Pericardium (tissue), 1 donor: ENCODE results near the gene KLF2.

GRCh38 chr19:15400861-15401613 is 17.8 kb downstream of the AKAP8L start:
- RRBS, result 81% methylated on average over 6 of the region's 41 CpGs

DNA sequence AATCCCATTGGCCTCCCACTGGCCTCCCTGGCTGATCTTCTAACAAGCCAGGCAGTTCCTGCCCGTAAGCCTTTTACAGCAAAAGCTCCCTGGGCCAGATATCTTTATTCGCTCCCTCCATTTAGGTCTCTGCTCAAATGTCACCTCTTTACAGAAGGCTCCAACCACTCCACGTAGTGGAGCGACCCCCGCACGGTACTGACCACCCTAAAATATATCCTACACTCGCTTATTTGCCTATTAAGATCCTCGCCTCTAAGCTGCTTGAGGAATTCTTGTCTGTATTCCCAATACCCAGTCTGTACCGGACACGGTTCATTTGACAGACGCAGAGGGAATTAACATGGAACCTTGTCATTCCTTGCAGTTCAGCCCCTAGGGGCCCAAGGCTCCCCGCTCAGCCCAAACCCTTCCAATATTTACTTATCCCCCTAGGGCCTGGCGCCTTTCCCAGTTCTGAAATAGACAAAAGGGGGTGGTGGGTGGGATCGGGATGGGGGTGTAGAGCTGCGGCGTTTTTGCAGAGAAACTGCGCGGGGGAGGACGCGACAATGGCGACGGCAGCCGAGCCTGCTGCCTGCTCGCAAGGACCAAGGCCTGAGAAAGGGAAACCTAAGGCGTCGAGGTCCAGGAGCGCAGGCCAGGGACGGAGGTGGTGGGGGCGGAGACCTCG is 682 bp downstream of the AKAP8L start:
- RRBS, result no CpG with 5 or more reads among the region's 30 CpGs

GRCh38 chr19:15643268-15643736 is 2.6 kb downstream of the CYP4F3 start:
- RRBS, result no CpG with 5 or more reads among the region's 3 CpGs

- RRBS, result no CpG with 5 or more reads among the region's 4 CpGs
Observed at GRCh38 chr19:15956057-15956572, 7.3 kb downstream of the OR10H4 start.

- RRBS, result 83% methylated on average over 1 of the region's 7 CpGs
Observed at GRCh38 chr19:16073113-16073697, 3.1 kb upstream of the TPM4 start.

- RRBS, result no CpG with 5 or more reads among the region's 7 CpGs
Observed at GRCh38 chr19:16075391-16075743, 928 bp upstream of the TPM4 start.

- RRBS, result no CpG with 5 or more reads among the region's 13 CpGs
Observed at GRCh38 chr19:16083433-16083877, 7.2 kb downstream of the TPM4 start.

- RRBS, result no CpG with 5 or more reads among the region's 14 CpGs
Observed at GRCh38 chr19:16126205-16126769, 14.6 kb downstream of the RAB8A start.

- RRBS, result no CpG with 5 or more reads among the region's 18 CpGs
Observed at GRCh38 chr19:16203175-16203812, 5.6 kb downstream of the AP1M1 start.

DNA sequence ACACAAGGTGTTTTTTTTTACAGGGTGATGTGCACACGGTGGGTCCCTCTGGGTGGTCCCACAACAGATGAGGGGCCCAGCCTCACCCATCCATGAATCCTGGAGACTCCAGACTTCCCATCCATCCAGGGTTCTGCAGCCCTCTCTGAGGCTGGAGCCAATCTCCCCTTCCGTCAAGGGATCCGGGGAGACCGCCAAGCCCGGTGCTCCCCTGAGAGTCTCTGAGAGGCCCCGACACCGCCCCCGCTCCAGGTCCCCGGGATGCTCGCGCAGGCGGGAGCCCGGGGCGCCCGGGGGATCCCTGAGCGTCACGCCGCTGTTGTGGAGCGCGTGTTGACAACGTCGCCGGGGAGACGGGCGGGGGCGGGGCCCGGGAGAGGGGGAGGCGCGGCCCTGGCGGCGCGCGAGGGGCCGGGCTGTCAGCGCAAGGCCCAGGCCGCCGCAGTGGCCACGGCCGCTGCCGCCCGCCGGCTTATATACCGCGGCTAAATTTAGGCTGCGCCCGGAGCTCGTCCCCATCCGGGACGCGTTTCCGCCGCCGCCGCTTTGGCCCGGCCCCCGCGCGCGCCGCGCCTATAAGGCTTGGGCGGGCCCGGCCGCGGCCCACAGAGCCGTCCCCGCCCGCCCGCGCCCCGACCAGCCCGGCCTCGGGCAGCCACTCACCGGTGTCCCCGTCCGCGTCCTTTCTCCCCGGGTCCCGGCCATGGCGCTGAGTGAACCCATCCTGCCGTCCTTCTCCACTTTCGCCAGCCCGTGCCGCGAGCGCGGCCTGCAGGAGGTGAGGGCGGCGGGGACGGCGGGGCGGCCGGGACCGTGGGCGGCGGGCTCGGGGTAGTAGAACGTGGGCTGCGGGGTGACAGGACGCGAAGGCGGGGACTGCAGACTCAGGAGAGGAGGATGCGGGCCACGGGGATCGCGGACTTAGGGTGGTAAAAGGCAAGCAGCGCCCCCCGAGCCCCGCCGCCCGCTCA is at the start of gene KLF2:
Gene KLF2, plus strand, starts transcription at position 606 of the 971 bp plus-strand sequence.
- RRBS, result 2% methylated on average over 48 of the region's 111 CpGs

GRCh38 chr19:16331140-16331566 is 6.5 kb downstream of the KLF2 start:
- RRBS, result no CpG with 5 or more reads among the region's 6 CpGs

- RRBS, result 67% methylated on average over 1 of the region's 30 CpGs
Observed at GRCh38 chr19:16400915-16401685, 70.7 kb downstream of the EPS15L1 start.

DNA sequence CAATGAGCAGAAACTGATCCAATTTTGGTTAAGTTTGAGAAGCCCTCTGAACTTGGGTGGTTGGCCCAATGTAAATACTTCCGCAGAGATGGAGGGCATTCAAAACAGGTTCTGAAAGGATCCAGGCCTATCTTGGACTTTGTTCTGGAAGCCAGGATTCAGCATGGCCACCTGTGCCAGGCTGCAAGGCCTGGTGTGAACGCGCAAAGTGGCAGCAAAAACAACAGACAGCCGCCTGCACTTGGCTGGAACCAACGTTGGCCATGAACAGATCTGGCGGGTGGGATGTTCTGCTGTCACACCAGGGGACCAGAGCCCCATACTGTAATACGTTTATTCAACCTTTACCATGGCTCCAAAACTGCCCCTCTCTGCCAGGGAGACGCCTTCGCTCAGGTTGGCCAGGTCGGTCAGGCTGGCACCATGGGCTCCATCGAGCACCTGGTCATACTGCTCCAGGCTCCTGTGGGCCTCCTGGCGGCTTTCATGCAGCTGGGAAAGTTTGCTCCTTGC is 69.7 kb downstream of the EPS15L1 start:
- RRBS, result no CpG with 5 or more reads among the region's 12 CpGs

GRCh38 chr19:16404333-16405041 is 67.3 kb downstream of the EPS15L1 start:
- RRBS, result 93% methylated on average over 6 of the region's 23 CpGs

DNA sequence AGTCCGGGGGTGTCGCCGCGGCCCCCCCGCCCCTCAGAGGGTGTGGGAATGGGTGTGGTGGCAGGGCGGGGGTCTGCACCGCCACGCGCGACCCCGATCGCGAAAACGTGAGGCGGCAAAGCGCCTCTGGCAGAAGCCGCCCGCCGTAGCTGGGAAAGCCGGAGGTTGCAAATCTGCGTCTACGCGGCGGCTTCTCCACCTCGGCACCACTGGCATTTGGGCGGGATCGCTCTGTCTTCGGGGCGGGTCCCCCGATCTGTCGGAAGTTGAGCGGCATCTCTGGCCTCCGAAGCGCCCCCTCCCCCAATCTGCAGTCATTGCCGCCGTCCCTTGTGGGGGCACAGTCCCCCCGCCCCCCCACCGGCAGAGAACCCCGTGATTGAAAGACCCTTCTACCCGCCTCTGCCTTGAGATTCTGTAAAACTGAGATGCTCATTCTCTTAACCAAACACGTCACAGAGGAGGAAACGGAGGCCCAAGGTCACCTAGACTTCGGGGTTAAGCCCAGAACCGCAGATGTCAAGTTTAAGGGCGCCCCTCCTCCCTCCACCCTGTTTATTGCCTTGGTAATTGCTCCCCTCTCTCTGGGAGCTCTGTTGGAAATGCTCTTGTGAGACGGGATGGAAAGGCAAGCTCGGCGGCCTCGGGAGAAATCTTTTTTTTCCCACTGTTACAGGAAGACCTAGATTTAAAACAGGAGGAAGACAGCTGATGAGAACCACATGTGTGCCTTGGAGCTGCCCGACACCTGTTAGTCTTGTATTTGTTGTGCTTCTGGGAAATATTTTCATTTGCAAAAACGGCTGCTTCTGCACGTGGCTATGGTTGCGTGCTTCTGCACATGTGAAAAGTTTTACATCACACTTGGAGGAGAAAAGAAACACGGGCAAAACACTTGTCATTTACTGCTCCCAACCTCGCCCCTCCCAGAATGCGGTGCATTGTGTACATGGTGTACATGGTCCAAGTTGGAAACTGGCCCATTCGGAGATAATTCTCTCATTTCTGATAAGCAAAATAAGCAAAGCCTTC is 995 bp upstream of the MED26 start:
- RRBS, result 0% methylated on average over 1 of the region's 57 CpGs

GRCh38 chr19:16671791-16672290 is 10.9 kb downstream of the TMEM38A start:
- RRBS, result no CpG with 5 or more reads among the region's 7 CpGs

- RRBS, result no CpG with 5 or more reads among the region's 14 CpGs
Observed at GRCh38 chr19:16836331-16836958, 7.2 kb downstream of the SIN3B start.

GRCh38 chr19:16889862-16890950 is 1.4 kb downstream of the F2RL3 start:
- RRBS, result 76% methylated on average over 16 of the region's 66 CpGs

- RRBS, result no CpG with 5 or more reads among the region's 16 CpGs
Observed at GRCh38 chr19:17022046-17022709, 4.4 kb downstream of the CPAMD8 start.

DNA sequence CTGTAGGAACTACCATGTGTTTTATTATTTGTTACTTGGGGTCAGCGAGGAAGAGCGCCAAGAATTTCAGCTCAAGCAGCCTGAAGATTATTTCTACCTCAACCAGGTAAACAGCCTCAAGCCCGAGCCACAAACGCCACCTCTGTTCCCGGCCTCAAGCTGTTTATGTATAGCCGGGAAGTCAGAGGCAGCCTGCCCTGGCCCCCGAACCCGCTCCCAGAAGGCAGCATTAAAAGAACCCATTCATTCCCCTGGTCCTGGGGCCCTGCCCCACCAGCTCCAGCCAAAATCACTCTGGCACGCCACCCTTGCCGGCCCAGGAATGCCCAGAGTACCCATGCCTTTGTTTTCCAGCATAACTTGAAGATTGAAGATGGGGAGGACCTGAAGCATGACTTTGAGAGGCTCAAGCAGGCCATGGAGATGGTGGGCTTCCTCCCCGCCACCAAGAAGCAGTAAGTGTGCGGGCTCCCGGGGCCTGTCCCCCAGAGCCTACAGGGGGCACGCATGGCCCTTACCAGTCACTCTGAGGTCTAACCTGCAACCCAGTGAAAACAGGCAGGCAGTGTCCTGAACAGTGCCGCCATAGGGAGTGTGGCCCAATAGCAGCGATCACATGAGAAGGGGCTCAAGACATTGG is 61.1 kb upstream of the USE1 start:
- RRBS, result no CpG with 5 or more reads among the region's 16 CpGs